Thoracic aorta endothelial cell (primary cell): ENCODE measurements around a stretch of chr21.

- CAGE, long polyA plus RNA, result no peak
Measured at GRCh38 chr21:38903382-38904533, 98.0 kb downstream of the ETS2 start.

DNA sequence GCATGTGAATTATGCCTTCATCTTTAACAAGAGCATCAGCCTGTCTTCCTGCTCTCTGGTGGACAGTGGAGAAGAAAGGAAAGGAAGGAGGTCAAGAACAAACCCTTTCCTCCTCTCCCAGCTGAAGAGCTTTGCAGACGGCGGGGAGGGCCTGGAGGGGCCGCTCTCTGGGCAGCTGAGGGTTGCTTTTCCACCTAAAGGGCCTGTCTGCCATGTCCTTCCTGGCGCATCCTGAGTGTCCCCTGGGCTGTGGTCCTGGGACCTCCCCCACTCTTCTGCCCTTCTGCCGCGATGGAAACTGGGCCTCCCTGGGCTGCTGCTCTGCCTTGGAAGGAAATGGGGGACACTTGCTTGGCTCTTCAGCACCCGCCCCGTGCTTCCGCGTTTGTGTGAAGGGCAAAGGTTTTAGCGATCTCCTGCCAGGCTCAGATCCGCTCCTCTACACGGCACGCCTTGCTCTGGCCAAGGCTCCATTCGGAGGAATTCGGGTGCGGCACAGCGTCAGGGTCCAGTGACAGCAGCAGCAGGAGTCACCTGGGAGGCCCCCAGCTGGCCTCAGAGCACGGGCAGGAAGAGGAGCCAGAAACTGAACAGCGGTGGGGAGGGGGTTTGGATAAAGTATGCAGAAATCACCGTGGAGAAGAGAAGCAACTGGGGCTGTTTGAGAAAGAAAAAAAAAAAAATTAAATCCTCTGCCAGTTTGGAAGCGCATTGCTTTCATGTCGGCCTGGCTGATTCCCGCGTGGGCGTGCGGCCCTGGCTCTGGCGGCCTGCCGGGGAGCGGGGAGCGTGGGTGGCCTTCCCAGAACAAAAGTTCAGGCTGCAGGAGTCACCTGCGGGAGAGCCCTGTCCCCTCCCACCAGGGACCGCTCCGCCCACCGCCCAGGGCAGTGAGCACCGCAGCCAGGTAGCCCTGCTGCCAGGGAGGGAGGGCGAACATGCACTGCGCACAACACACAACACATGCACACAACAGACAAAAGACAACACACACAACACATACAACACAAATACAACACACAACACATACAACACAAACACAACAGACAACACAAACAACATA is 107.4 kb downstream of the ETS2 start:
- CAGE, long polyA plus RNA, result no peak

GRCh38 chr21:38955339-38956037 is 149.8 kb downstream of the ETS2 start:
- CAGE, long polyA plus RNA, result no peak

DNA sequence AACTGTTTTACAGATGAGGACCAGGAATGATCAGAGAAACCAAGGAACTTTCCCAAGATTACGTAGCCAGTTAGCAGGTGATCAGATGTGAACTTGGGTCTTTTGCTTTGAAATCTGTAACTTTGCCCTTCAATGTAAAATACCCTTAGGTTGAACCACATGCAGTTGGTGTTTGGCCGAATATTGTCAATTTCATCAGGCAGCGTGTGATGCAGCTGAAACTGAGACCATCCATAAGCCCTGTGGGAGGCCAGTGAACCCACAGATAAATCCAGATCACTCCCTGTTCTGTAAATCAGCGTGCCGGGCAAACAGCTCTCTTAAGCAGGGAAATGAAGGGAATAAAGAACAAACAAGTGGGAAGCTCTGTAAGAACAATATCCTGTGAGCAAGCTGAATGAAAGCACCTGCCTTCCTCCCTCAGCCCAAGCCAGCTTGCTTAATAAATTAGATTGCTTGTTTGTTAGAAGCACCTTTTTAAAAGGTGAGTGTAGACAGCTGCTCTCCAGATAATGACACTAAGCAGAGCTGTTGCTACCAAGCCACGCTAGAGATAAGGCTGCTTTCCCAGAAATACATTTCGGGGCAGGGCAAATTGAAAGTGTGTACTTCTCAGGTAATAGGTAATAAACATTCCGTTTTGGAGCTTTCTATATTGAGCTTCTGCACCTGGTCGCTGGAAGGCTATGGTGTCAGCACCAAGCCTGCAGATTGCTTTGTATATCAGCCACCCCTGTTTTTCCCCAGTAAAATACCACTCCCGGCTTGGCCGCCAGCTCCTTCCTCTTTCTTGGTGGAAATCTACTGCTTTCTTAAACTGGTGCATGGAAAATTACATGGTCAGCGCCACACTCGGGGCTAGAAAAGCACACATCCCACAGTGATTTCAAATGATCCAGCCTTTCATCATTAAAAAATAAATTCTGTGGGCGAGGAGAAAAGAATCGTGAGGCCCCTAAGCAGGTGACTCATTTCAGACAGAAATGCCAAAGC is 151.1 kb downstream of the ETS2 start:
- CAGE, long polyA plus RNA, result no peak

DNA sequence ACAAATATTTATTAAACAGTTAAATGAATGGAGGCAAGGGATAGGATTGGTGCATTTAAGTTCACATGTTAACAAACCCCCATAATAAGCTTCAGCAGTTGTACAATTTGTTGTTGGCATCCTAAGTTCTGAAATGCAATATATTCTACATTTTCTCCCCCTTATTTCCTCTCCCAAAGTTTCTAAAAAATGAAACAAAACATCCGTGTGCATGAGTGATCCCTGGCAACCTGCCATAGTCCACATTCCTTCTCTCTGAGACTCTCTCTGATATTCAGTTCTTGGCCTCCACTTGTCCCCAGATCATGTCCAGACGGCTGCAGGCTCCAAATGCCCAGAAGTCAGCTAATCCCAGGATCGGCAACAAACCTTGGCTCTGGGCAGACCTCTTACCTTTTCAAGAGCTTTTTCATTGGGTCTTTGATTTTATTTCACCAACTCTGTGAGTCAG is 187.8 kb downstream of the ETS2 start:
- CAGE, long polyA plus RNA, result no peak

- CAGE, long polyA plus RNA, result no peak
Measured at GRCh38 chr21:39006578-39007378, 176.5 kb downstream of the PSMG1 start.

DNA sequence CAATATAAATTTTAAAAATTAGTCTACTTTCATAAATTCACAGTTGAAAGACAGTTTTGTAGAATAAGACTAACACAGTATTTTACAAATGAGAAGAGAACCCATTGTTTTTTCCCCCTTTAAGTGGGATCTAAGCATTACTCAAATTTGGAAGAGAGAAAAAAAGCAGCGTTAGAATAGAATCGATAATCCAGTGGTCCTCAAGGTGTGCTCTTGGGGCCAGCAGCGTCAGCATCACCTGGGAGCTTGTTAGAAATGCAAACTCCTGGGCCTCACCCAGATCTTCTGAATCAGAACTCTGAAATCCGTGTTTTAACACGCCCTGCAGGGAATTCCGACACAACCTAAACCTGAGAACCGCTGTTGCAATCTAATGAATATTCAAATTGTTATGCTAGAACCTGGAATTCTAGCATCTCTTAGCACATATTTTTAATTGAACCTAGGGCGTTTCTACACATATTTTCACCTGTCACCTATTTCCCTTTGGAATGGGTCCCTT is 175.8 kb downstream of the PSMG1 start:
- CAGE, long polyA plus RNA, result no peak

GRCh38 chr21:39047906-39048414 is 135.3 kb downstream of the PSMG1 start:
- CAGE, long polyA plus RNA, result no peak

DNA sequence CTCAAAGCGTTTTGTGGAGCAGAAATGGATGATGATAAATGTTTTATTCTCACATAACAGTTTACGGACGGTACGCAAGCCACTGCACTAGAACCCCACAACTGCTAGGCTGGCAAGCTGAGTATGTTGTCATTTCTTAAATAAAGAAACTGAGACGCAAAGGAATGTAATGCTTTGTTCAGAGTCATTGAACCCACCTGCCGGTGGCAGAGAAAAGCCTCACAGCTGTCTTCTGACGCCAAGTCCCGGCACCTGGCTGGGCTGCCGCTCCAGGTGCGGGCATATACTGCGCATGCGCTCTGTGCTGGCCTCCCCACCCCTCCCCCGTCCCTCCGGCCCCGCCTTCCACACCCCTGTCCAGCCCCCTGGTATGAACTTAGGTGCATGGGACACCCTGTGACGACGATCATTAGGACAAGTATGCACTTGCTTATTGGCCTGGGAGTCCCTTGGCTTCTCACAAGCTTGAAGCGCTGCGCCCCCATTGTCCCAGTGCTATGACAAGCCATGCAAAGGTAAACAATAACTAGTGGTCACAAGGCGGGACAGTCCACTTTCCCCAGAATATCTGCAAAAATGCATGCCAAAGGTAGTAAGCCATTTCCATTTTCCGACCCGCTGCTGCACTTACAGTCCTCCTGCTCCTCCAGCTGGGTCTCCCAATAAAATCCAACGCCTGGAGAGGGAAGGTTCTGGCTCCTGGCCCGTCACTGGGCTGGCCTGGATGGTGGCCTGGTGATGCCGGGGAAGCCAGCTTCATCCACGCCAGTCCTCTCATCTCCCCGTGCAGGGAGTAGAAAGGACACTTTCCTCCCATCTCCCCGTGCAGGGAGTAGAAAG is 100.5 kb downstream of the PSMG1 start:
- CAGE, long polyA plus RNA, result no peak

GRCh38 chr21:39182681-39183089 is 566 bp downstream of the PSMG1 start:
- CAGE, long polyA plus RNA, result no peak

DNA sequence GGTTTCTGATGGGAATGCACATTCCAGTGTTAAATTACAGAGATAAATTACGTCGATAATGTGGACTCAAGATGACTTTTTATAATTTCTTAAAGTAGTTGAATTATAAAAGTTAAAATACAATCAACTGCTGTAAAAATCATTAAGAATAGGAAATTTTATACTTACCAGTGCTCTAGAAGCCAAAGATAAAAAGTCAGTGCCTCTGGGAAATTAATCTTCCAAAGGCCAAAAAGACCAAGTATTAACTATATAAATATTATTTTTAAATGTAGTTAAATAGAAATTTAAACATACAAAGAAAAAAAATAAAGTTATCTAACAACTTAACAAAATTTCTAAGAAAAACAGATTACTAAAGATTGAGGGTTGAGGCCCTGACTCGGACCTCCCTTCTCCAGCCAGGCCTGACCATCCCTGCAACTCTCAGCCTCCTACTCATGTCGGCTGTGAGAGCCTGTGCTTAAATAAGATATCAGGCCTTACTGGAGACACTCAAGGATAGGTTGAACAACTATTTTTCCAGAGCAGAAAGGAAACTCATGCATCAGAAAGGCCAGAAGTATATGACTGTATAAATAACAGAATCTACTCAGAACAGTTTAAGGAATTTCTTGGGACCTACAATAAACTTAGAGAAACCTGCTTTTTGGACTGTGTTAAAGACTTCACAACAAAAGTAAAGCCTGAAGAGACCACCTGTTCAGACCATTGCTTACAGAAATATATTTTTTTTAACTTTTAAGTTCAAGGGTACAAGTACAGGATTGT is 33.0 kb upstream of the PSMG1 start:
- CAGE, long polyA plus RNA, result no peak

DNA sequence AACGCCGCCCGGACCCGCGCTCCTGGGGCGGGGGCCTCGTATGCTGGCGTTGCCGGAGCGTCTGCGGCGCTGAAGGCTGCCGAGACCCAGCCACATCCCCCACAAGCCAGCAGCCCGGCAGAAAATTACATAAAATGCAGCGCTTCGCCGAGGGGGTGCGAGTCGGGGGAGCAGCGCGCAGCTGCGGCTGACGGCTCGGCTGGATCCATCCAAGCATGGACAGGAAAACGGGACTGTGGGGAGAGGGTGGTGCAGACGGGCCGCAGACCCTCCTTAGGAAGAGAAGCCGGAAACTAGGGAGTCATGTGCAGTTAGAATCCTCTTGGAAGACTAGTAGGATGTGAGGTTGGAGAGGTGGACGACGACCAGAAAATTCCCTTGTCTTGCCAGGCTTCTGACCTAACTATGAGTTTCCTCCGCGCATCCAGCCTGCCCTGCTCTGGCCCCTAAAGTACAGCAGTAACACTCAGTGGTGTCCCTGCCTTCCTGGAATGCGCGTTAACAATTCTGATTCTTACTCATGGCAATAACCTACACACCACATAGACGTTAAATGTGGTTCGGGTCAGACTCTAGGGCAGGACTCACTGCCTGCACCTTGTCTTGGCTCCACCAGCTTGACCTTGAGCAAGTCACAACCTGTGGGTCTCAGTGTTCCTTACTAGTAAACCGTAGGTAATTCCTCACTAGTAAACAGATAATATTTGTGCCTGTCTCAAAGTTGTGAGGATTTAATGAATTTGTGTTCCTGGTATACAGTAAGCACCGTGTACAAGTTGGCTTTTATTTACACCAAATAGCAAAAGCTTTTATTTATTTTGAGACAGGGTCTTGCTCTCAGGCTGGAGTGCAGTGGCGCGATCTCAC is 1.0 kb upstream of the BRWD1 start:
- CAGE, long polyA plus RNA, result no peak

DNA sequence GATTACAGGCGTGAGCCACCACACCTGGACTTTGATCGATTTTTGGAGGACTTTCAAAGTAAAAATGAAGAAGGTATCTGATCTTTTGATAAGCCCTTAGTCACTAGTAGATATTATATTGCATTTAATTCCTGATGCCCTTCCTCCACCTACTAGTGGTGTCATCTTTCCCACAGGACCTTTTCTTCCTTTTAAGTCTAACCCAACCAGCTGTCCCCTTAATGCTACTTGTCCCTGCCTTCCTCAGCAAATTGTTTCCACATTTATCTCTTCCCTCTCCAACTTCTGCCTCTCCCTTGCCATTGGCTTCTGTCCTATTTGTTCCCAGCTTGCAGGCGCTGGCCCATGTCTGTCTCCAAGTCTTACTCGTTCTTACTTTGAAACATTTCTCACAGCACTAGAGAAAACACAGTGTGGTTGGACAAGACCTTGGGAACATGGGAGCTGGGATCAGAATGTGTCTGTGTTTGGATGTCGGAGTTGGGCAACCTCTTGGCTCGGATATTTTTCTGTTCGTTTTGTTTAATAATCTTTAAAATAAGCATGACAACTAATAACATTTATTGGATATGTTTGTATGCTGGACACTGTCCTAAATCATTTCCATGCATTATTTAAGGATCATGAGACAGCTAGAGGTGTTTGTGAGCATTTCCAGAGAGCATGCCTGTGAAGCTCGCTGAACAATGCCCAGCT is 5.7 kb upstream of the BRWD1 start:
- CAGE, long polyA plus RNA, result no peak

DNA sequence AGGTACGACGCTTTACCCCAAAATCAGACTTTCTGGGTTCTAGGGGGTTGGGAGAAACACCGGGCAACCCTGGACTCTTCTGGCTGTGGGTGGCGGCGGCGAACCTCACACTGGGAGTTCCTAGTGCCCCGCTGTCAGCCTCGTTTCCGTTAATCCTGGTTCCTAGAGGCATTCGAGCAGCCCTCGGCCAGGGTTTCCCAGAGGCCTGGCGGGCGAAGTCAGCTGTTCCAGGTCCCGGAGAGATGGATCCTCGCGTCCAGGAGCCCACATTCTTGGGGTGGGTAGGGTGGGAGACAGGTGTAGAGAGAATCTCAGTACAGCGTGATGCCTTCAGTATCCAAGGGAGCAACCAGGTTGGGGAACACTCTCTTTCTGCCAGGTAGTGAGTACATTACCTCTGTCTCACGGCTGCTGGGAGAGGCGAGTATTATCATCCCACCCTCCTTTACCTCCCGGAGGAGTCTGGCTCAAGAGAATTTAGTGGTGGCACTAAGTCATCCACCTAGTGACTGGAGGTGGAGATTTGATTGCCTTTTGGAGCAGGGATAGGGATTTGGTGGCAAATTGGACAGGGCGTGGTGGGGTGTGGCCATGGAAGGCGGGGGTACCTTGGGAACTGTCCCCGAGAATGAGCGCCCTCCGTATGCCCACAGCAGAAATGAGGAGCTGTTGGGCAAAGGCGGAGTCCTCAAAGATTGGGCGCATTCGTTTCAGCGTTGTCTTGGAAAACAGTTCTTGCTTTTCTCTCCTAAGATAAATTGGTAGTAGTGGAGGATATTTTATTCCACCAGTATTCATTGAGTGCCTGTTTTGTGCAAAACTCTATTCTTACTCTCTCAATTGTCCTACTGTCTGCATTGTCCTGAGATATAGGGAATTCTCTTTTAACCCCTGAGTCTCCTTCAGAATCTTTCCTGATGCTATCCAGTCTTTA is 786 bp downstream of the GET1 start:
- CAGE, long polyA plus RNA, result no peak

- CAGE, long polyA plus RNA, result no peak
Measured at GRCh38 chr21:39385127-39386270, 5.4 kb downstream of the GET1 start.

DNA sequence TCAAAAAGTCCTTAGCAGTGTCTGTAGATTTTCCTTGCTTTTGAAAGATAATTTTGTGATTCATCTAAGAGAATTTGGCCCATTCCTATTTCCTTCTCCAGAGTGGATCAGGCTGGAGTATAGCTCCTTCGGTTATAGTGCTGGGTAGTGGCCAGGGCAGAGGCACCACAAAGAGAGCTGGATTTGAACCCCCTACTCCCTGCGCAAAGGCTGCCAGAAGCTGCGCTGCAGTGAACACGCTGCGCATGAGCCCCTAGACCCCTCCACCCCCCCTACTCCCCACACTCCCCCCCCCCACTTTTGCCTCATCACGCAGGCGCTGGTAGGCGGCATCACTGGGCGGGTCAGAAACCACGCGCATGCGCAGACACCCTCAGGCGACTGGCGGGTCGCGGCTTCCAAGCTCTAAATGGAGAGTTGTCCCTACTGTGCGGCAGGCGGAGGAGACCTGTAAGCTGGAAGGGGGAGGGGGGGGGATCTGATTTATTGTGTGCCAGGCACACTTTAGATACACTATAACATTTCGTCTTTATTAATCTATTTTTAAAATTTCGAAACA is 7.4 kb downstream of the GET1 start:
- CAGE, long polyA plus RNA, result no peak

- CAGE, long polyA plus RNA, result no peak
Measured at GRCh38 chr21:39502506-39503186, 50.9 kb downstream of the SH3BGR start.

GRCh38 chr21:39656809-39657585 is 44.3 kb downstream of the B3GALT5 start:
- CAGE, long polyA plus RNA, result no peak

DNA sequence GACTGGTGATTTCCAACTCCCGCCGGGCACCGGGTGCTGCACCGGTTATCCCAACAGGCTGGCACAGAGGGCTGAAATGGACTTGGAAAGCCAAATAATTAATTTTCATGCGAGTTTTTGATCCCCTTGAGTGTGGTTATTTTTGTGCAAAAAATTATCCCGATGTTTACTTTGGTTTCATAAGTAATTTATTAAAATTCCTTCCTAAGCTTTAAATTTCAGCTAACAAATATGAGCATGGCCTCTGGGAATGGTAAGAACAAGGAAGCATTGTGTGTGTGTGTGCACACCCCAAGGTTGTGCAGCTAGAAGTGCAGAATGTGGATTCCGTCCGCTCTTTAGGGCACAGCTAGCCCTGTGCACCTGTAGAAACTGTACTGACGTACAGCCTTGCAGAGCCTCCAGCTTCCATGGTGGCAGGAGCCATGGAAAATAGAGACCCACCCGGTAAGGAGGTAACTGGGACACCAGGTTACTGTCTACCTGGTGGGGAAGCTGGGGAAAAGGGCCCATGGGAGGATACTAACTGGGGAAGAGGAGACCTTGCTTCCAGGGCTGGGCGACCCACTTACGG is 54.6 kb downstream of the B3GALT5 start:
- CAGE, long polyA plus RNA, result no peak

- CAGE, long polyA plus RNA, result no peak
Measured at GRCh38 chr21:40052857-40053478, 185.7 kb downstream of the PCP4 start.